ENCODE data around the genes PSAP and ANXA7.

DNA sequence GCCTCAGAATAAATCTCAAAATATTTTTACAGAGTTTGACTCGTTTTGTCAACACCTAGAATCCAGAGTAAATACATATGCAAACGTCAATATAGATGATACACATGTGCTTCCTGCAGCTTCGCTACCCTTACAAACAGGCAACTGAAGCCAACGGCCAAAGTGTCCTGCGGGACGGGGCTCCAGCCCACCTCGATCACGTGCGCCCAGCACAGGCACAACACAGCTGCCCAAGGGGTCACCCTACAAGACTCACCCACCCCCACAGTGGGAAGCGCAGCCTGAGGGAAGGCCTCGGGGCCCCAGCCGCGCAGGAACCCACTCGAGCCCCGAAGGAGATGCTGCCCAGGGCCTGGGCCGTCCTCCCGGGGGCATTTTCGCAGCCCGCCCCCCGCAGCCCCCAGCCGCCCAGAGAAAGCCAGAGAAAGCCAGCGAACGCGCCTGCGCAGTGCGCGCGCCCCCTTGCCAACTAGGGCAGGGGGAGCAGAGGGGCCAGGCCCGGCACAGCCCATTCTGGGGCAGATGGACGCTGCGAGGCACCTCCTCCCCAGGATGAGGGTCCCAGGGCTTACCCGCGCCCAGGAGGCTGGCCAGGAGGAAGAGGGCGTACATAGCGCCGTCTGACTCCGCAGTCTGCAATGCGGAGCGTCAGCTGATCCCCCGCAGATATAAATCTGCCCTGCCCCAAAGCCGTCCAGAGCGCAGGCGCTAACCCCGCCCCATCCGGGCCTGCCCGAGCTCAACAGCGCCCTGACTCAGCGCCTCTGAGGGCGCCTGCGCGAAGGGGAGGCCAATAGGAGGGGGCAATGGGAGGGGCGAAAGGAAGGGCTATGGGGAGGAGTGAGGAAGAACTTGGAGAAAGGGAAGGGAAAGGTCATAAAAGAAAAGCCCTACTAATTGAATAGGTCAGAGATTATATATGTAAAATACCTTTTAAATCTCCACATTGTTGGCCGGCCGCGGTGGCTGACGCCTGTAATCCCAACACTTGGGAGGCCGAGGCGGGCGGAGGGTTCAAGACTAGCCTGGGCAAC lies at the start of gene PSAP:
Gene PSAP (minus strand): TSS at position 642 of the 1,034 bp plus-strand sequence.
- PRO-cap = unidirectional peak, plus-strand start at position 160 of the sequence; bidirectional peak, plus-strand start at position 856 of the sequence, minus-strand start at position 640 of the sequence

DNA sequence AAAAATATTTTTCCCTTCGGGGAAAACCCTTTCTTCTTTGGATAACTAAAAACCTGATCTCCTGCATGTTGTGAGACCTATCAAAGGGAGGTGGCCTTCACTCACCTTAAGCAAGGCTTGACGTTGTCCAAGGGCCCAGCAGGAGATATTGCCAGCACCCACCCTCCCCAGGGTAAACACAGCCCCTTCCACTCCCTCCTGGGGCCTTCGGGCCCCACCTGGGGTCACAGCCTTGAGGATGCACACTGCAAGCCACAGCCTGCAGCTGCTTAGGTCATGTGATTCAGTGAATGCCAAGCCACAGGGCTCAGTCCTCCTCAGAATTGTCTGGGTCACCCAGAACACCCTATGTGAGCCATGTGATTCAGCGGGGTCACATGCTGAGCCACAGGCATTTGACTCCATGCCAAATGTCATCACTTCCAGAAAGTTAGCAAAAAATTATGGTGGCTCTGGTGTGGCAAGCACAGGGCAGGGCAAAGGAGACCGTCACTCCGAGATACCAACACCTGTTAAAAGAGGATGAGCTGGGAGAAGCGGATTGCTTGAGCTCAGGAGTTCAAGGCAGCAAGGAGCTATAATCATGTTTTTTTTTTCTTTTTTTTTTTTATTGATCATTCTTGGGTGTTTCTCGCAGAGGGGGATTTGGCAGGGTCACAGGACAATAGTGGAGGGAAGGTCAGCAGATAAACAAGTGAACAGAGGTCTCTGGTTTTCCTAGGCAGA lies 17.2 kb upstream of the PSAP start:
- PRO-cap = unidirectional peak, plus-strand start at position 463 of the sequence

GRCh38 chr10:71970699-71972024 lies 7.0 kb downstream of the CHST3 start:
- PRO-cap = no peak

DNA sequence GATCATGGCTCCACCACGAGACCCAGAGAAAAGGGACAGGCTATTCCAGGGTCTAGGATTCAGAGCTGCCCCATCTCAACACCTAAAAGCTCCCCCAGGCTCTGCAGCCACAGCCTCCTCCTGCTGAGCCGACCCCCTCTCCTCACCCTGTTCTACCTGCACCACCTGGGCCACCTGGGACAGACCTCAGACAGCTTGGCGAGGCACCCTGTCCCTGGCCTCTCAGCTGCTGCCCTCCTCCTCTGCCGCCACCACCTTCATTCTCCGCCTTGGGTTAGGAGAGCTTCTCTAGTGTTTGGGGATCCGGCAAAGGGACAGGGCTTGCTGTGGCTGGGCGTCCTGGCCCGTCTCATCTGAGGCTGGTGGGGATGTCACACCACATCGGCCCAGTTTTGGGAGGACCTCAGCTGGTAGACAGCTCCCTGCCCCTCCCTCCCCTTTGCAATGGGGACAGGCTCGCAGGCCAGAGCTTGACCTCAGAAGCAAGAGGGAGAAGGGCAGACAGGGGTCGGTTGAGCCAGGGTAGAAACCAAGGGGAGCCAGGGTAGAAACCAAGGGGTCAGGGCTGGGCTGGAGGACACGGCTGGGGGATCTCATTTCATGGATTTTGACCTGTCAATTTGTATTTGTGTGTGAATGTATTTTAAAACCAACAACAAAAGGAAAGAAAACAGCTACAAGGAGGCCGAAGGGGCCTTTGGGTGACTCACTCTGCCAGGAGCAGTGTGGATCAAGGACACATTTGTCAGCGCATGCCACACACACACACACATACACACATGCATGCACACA lies 26.4 kb downstream of the SPOCK2 start:
- PRO-cap = no peak

DNA sequence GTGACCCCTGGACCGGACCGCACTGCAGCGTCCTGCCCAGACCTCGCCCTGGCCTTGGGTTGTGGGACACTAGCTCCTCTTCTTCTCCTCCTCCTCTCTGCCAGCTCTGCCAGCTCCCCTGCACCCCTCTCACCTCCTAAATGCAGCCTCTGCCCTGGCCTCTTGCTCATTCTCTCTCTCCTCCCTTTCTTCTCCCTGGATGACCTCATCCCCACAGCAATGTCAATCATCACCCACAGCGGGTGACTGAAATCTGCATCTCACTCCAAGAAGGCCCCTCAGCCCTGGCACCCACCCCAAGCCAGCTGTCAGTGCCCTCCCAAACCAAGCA lies 19.3 kb downstream of the SPOCK2 start:
- PRO-cap = no peak

DNA sequence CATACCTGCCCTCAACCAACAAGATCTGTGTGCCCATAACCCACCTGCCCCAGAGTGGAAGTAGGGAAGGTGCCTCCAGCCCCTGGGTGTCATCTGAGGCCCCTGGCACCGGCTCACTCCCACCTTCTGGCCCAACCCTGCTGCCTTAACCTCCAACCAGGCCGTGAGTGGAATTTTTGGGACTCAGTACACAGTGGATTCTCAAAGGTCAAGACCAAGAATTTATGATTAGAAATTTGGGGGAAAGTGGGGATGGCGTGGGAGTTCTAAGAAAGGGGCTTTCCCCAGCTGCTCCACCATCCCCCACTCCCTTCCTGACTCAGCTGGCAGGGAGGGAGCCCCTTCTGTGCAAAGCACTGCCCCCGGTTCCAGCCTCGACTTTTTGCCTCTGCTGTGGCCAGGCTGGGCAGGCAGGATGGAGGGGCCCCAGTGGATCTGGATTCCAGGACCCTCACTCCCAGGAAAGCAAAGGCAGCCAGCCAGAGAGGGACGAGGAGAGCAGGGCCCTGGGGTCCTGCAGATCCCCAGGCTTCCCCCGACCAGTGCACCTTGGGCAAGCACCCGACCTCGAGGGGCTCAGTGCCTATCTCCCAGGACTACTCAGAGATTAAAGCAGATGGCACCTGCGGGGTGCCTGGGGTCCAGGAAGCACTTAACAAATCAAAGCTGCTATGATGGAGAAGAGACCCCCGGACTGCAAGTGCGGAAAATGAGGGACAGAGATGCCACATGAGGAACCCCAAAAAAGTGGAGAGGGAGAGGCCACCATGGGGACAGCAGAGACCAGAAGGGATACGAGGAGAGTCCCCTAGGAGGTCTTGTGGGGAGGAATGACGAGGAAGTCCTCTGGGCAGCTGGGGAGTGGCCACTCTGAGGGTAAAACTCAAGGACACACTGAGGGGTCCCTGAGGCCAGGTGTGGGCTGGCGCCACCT lies 12.7 kb downstream of the SPOCK2 start:
- PRO-cap = no peak

DNA sequence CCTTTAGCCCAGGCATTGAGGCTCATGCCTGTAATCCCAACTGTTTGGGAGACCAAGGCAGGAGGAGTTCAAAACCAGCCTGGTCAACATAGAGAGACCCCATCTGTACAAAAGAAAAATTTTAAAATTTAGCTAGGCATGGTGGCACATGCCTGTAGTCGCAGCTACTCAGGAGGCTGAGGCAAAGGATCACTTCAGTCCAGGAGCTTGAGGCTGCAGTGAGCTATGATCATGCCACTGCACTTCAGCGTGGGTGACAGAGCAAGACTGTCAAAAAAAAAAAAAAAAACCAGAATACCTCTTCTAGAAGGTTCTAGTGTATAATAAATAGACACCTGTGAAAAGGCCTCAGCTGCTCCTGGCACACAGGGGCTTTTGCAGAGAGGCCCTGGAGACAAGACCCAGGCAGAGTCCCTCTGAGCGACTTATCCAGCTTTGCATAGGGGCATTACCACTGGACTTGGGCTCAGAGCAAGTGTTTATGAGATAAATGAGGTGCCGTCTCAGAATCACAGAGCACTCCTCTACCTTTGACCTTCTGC lies 19.2 kb upstream of the DDIT4 start:
- PRO-cap = unidirectional peak, plus-strand start at position 380 of the sequence

- PRO-cap = no peak
Measured at GRCh38 chr10:72263432-72263975, 10.2 kb upstream of the DDIT4 start.

DNA sequence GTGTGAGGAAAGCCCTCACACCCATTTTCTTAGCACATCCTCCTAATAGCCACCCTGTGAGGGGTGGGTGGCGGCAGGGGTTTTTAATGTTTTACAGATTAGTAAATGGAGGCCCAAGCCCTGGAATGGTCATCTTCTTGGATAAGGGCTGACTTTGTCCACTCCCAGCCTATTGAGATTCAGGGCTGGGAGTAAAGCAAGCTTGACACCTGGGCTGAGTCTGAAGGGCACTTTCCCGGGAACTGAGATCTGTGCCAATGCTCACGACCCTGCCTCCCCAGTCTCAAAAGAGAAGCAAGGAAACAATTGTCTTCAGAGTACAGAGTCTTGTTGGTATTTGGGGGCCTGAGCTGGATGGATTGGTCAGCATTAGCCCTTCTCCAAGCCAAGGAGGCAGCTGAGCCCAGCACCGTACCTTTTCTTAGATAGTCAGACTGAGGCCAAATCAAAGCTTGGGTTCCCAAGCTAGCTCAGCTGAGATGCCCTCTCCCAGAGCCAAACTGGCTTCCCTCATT lies 3.6 kb downstream of the DDIT4 start:
- PRO-cap = no peak

DNA sequence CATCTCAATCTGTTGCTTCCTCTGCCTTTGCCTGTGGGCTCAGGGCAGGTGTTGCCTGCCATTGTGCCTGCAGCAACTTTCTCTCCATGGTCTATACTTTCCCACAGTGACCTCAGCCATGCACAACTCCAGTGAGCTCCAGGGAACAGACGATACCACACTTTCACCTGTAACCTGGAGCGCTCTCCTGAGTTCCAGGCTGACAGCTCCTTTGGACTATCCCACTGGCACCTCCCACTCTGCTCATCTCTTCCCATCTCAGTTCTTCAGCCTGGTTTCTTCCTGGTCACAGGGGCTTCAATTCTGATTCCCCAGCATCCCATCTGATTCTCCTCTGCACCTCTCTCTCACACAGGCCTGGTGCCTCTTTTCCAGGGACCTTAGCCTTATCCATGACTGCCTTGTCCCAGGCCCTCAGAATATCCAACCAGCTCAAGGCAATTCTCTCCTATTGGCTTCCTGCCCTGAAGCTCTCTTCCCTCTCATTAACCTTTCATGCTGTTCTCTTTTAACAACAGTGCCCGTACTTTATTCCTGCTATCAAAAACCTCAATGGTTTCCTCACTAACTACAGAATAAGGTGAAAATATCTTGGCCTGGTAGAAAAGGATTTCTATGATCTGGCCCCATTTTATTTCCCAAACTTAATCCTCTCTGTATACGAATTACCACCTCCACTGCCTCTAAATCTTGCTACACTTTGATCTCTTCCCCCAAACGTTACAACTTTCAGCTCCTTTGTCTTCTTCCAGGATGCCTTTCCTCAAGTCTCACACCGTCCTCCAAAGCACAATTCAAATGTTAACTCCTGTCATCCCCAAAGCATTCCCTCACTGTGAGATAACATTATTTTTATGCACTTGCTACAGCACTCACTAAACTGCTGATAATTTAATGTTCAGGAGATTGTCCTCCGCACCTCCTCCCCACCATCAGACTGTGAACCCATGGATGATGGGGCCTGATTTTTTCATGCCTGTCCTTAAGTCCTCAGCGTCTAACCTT lies 2.8 kb downstream of the DNAJB12 start:
- PRO-cap = no peak

GRCh38 chr10:72637425-72637901 lies 11.6 kb upstream of the MICU1 start:
- PRO-cap = no peak

- PRO-cap = bidirectional peak, plus-strand start at chr10:73414188, minus-strand start at chr10:73414028
Measured at GRCh38 chr10:73413916-73414513, at the start of gene ANXA7. Gene ANXA7 (minus strand): TSS chr10:73414058.

- PRO-cap = no peak
Measured at GRCh38 chr10:73471331-73471645, 24.5 kb downstream of the PPP3CB start.

DNA sequence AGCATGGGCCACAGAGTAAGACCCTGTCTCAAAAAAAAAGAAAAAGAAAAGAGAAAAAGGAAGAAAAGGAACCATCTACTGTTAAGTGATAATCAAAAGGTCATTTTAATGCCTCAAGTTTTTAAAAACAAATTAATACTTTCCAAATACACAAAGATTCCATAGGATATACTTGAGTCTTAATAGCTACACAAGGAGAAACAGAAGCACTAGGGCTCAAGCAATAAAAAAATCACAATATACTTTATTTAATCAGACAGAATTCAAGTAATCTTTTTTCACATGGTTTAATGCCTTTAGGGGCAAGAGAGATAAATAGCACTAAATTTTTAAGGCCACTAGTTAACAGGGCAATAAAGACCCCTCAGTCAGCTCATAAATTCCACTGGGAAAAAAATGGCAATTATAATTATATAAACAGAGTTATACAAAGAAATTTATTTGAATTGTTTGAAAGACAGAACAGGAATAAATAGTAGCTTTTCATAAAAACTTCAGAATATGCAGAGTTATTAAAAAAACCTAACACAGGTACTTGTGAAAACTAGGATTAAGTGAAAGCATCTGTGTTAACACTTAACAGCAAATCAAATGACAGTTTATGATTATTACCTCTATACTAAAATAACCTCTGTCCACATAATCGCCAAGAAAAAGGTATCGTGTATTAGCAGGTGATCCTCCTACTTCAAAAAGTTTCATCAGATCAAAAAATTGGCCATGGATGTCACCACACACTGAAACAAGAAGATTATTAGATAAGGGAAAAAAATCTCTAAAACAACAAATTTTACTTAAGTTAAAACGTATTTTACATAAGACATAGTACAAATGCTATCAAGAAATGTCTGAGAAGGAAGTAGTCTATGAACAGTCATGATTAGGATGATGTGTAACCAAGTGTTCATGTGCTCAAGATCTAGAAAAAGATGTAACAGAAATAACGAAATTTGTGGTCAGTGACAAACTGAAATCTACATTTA lies 17.6 kb downstream of the PPP3CB start:
- PRO-cap = no peak

DNA sequence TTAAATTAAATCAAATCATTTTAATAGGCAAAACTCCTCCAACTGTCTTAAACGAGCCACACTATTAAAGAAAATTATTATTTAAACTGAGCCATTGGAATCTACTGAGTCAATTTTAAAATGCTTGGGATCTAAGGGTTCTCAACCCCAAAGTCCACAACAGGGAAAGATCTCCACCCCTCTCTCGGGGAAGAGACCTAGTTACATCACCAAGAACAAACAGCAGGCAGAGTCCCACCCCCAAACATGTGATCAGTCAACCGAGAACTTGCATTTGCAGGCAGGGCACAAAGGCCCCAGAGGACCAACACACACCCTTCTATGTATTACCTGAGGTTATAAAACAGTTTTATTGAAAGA lies 707 bp upstream of the USP54 start:
- PRO-cap = bidirectional peak, plus-strand start at position 290 of the sequence, minus-strand start at position 161 of the sequence

GRCh38 chr10:73717157-73718218 lies 19.6 kb upstream of the AGAP5 start:
- PRO-cap = bidirectional peak, plus-strand start at chr10:73717836, minus-strand start at chr10:73717698

DNA sequence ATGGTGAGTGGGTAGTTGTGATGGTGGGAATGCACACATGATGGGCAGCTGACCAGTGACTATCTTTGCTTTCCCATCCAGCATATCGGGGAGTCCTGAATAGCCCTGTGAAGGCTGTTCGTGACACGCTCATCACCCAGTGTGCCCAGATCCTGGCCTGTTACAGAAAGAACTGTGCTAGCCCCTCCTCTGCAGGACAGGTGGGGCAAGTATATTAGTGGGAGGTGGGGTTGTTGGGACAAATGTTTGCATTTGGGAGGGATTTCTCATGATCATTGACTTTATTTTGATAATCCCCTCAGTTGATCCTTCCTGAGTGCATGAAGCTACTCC lies 2.6 kb upstream of the FUT11 start:
- PRO-cap = no peak

GRCh38 chr10:73808676-73809358 lies 2.6 kb downstream of the NDST2 start:
- PRO-cap = no peak

GRCh38 chr10:73887682-73888101 lies 13.3 kb upstream of the CAMK2G start:
- PRO-cap = no peak

- PRO-cap = bidirectional peak, plus-strand start at chr10:73966445, minus-strand start at chr10:73966167
Measured at GRCh38 chr10:73965616-73966839, 31.9 kb upstream of the VCL start.